AG04449 (cell line): ENCODE measurements around the gene EBF1.

DNA sequence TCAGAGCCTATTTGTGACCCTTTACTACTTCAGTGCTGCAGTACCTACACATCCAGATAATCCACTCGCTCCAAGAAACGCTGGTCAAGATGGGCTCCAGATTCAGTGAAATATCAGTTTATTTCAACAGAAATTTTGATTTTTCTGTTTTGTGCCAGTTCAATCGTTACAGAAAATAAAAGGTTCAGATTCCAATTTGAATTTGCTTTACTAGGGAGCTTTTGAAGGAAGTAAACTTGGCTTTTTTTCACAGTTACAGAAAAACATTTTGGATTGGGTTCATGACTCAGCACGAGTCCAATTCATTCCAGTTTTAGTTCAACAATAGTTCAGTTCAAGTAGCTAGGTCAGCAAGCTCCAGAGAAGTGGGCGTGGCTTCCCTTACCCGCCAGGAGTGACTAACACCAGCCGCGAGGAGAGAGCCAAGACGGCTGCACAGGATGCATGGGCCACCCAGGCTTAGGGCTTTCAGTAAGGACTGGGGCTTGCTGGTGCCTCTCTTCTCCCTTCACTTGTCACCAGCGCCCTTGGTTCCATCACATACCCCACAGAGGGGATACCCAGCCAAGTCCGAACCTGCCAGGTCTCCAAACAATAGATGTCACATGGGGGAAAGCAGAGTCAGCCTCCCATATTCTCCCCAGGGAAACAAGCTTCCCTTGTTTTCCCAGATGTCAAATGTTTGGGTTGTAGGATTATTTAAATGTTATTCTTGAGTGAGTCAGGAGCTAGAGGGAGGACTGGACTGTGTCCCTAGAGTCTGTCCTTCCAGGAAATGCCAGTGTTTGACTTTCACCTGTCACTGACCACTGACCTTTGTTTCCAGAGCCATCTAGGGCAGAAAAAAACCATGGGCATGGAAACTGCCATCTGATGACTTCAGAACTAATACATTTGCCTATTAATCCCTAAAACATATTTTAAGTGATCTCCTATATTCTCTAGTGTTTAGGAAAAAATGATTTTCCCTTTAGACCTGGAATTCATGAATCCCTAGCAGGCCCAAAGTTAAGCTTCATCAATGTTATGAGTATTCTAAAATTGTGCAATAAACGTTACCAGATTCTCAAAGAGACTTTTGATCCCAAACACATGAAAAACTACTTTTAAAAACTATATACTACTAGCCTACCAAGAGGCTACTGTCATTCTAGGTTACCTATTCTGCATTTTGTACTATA is 51.8 kb downstream of the NIPAL4 start:
- RRBS = no CpG with 5 or more reads among the region's 12 CpGs

GRCh38 chr5:157515910-157516544 is 56.0 kb downstream of the NIPAL4 start:
- RRBS = no CpG with 5 or more reads among the region's 4 CpGs

GRCh38 chr5:157516830-157517359 is 56.9 kb downstream of the NIPAL4 start:
- RRBS = no CpG with 5 or more reads among the region's 3 CpGs

- RRBS = no CpG with 5 or more reads among the region's 4 CpGs
Observed at GRCh38 chr5:157549097-157549861, 26.3 kb downstream of the ADAM19 start.

DNA sequence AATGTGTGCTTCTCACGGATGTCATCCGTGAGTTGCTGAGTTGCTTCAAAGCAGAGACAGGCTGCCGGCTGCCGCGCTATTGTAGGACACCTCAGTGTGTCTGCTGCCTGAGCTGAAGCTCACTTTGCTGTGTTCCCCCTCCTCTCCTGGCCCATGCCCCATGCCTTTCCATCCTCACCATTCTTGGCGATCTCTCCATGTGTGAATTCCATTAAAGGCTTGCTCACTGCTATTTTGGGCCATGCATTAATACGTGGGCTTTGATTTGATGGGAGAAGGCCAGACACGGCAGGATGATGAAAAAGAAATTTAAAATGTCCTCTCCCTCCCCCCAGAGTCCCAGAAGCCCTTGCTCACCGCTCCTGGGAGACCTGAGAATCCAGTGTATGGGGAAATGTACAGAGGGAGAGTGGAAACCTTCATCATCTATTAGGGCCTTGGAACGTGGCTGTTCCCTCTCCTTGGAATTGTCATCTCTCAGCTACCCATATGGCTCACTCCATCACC is 14.4 kb downstream of the ADAM19 start:
- RRBS = no CpG with 5 or more reads among the region's 10 CpGs

DNA sequence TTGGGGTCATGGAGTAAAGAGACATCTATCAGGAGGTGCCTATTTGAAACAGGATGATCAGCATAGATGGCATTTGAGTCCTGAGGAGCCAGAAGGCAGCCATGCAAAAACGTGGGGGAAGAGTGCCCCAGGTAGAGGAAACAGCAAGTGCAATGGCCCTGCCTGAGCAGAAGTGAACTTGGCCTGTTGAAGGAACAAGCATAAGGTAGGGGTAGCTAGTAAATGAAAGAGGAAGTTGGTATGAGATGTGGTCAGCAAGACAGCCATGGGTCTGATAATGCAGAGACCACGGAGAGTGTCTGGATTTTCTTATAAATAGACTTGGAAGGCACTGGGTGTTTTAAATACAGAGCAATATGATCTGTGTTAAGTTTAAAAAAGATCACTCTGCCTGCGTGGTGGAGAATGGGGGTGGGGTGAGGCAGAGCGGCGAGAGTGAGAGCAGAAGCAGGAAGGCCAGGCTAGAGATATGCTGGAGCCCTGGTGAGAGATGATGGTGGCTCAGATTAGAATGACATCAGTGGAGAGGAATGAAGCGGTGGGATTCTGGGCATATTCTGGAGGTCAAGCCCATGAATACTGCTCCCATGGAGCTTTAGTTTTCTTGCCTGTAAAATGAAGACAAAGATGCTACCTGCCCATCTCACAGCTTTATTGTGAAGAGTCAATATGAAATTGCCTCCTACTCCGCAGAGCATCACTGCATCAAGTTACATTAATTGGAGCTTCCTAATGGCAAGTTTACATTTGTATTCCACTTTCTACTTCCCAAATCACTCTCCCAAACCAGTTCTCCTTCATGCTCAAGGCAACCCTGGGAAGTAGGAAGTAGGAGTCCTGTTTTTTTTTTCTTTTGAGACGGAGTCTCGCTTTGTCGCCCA is 4.1 kb downstream of the ADAM19 start:
- RRBS = no CpG with 5 or more reads among the region's 10 CpGs

- RRBS = 57% methylated on average over 19 of the region's 84 CpGs
Observed at GRCh38 chr5:157689824-157691040, 18.9 kb downstream of the C5orf52 start.

- RRBS = no CpG with 5 or more reads among the region's 4 CpGs
Observed at GRCh38 chr5:157748757-157749280, 5.3 kb downstream of the LSM11 start.

- RRBS = no CpG with 5 or more reads among the region's 20 CpGs
Observed at GRCh38 chr5:157918624-157919610, 60.0 kb upstream of the CLINT1 start.

DNA sequence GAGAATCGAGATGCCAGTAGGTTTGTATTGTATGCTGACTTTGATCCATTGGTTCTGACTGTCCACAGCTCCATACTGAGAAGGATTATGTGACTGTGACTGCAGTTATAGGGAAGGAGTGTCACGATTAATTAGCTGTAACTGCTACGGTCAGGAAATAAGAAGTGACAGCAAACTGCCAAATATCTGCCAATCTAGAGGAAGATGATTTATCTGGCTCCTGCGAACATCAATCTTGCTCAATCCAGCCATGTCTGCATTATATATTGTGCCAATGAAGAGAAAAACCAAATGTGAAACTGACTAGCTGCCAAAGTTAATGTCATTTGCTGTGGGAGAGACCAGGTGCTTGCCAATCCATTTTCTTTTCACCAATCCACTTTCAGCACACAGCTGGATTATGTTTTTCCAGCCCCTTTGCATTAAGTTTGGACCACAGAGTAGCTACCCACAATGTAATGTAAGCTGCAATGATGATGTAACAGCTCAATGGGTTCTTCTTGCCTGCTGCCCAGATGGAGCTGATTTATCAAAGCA is 61.1 kb upstream of the CLINT1 start:
- RRBS = no CpG with 5 or more reads among the region's 4 CpGs

DNA sequence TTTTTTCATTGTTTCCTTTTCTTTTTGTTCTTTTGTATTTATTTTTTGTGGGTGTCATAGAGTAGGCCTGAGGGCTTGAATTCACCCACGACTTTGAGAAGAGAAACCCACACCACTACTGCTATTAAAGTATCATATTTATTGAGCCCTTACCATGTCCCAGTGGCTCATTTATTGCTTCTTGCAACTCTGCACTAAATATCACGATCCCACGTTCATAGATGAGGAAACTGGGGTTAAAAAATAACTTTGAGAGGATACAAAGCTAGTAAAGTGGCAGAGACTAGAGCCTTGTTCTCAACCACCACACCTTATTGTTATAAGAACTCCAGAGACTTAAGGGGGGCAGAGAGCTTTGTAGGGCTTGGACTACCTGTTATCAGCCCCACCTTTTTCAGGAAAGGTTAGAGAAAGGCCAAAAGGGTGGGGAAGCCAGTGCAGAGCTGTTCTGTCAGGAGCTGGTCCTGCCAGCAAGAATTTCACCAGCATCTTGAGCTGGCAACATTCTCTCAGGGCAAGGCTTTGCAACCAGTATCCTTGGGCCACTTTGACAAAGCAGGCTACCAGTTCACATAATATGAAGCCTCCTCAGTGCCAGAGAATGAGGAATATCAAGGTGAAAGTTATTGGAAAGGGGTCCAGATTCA is 65.9 kb upstream of the CLINT1 start:
- RRBS = no CpG with 5 or more reads among the region's 3 CpGs

DNA sequence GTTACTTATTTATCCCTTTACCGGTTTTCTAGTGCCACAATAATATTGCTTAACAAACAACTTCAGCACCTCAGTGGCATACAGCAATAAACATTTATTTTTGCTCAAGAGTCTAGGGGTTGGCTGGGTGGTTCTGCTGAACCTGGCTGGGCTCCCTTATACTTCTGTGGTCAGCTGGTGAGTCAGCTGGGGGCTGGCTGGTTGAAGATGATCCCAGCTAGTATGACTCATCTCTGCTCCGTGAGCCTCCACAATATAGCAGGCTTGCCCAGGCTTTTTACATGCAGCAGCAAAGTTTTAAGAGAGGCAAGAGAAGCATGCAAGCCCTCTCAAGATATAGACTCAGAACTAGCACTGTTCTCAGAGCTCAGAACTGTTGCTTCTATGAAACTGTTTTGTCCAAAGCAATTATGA is 523.5 kb upstream of the CLINT1 start:
- RRBS = no CpG with 5 or more reads among the region's 2 CpGs

DNA sequence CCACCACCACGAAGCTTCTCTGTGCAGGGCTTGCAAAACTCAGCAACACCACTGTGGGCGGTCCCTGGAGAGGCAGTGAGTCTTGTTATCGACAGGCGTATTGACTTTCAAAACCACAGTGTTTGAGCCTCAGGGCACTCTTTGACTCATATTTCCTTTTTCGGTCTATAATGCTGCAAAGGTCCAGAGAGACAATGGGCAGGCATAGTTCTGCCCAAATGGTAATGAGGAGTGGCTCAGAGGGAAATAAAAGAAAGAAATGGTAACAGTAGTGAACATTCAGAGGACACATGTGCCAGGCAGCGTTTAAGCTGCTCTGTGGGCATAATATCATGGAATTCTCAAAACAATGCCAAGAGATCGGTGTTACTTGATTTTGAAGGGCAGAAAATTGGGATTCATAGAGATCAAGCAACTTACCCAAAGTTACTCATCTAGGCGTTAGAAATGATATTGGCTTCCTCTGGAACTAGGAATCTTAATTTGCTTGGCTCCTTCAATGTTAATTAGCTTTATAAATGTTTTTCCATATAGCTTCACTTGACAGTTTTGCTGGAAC is 539.3 kb downstream of the EBF1 start:
- RRBS = no CpG with 5 or more reads among the region's 8 CpGs

- RRBS = no CpG with 5 or more reads among the region's 1 CpG
Observed at GRCh38 chr5:158802846-158803071, 297.0 kb downstream of the EBF1 start.

DNA sequence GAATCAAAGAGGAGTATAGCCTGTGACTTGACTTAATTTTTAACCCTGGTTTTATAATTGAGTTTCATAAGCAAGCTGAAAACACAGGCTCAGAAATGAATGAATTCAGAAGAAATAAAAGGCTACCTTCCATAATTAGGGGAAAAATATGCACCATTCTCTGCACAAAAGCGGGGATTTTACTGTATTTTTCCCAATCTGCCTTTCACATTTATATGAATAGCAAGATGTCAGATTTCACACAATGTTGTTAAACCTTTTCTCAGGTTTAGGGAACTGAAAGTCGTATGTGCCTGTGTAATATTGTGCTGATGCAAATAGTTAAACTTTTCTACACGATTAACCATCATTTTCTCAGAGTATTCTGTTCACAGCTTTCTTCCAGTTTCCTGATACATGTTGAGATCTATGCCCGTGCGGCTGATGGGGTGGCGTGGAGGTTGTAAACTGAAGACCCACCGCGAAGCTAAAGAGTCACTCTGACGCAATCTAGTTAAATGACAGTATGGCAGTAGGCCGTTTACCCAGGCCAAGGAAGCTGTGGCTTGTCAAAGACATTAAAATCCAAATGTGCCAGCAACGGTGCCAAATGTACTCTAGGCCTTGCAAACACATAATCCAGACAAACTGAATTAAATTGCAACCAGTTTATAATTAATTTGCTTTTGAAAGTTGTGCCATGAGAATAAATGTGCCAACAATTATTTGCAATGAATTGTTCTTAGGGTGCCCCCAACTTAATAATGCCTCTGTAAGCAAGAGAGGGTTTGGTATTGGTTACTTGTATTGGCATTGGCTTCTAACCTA is 145.7 kb downstream of the EBF1 start:
- RRBS = no CpG with 5 or more reads among the region's 11 CpGs

DNA sequence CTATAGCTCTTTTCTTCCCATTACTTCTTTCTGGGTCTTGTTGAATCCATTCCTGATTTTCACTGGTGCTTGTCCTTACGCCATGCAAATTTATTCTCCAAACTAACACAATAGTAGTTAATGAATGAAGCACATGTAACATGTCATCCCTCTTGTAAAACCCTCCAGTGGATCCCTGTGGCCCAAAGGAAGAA is 102.3 kb downstream of the EBF1 start:
- RRBS = no CpG with 5 or more reads among the region's 1 CpG

GRCh38 chr5:159083822-159084637 is 15.7 kb downstream of the EBF1 start:
- RRBS = no CpG with 5 or more reads among the region's 4 CpGs

DNA sequence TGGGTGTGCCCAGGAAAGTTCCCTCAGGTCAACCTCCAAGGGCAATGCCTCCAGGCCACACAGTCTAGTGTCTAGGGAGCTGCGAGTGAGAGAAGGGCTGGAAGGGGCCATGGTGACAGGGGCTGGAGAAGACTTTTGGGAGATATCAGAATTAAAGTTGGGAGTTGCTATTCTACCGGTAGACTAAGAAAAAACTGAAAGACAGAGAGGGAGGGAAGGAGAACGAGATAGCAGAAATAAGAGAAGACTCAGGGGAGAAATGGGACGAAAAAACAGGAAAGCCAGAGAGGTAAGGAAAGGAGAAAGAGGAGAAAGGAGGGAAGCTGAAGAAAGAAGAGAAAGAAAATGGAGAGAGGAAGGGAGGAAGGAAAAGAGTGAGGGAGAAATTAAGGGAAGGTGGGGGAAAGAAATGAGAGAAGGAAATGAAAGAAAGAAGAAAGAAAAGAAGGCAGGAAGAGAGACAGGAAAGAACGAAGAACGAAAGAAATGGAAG is 1.4 kb downstream of the EBF1 start:
- RRBS = no CpG with 5 or more reads among the region's 6 CpGs

DNA sequence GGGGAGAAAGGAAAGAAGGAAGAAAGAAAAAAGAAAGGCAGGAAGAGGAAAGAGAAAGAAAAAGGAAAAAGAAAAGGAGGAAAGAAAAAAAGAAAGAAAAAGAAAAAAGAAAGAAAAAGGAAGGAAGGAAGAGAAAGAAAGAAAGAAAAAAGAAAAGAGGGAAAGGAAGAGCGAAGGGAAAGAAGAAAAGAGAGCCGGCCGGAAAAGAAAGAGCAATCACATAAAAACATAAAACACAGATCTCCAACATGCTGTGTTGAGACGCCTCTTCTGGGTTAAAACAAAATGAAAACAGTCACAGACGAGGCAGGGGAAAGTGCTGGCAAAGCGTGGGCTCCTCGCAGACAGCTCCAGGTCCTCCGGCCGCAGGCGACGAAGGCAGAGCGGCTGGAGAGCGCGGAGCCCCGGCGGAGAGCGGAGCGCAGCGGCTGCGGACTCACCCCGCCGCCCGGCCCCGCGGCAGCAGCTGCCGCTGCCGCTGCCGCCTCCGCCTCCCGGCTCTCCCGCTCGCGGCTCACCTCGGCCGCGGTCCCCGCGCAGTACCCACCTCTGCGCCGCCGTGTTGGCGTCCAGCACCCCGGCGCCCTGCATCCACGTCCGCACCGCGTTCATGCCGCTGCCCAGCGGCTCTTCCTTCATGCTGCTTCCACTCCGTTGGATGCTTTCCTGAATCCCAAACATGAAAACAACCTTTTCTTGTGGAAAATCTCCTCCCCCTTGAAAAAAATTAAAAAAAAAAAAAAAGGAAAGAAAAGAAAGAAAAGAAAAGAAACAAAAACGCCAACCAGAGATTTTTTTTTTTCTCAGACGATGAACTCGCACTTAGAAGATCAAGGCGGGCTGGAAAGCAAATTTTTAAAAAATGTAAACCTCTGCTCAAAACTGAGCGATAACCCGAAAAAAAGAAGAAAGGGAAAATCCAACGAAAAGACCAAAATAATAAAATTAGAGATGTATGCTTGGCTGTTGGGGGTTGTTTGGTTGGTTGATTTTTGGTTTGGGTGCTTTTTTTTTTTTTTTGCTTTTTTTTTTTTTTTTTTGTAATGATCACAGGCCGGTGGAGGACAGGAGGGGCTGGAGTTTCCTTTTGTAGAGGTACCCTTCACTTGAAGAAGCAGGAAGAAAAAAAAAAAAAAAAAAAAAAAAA is at the start of gene EBF1:
Gene EBF1, minus strand, starts transcription at position 1,119 of the 1,147 bp plus-strand sequence.
- RRBS = 1% methylated on average over 28 of the region's 59 CpGs

- RRBS = no CpG with 5 or more reads among the region's 12 CpGs
Observed at GRCh38 chr5:159099945-159100414, 264 bp upstream of the EBF1 start.